Heart (tissue), 3 donors: ENCODE results near the genes UNC5CL and TREML2.

DNA sequence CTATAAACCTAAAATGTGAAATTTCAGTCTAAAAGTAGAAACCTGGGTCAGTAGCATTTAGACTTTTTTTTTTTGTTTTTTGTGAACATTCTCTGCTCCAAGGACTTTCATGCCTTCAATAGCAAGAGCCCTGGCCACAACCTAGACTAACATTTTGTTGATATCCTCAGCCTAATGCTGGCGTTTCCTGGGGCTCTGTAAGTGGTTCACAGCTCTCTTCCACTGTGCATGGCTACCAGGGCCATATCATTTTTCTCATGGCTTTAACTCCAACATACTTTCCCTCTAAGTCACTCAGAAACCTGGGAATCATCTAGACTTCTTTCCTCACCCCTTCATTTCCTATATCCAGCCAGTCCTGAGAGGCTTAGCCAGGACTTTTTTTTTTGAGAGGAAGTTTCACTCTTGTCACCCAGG, 76.6 kb downstream of the DNAH8 start:
- RAMPAGE, long total RNA, 2 experiments, result no peak in any of the 2 experiments

DNA sequence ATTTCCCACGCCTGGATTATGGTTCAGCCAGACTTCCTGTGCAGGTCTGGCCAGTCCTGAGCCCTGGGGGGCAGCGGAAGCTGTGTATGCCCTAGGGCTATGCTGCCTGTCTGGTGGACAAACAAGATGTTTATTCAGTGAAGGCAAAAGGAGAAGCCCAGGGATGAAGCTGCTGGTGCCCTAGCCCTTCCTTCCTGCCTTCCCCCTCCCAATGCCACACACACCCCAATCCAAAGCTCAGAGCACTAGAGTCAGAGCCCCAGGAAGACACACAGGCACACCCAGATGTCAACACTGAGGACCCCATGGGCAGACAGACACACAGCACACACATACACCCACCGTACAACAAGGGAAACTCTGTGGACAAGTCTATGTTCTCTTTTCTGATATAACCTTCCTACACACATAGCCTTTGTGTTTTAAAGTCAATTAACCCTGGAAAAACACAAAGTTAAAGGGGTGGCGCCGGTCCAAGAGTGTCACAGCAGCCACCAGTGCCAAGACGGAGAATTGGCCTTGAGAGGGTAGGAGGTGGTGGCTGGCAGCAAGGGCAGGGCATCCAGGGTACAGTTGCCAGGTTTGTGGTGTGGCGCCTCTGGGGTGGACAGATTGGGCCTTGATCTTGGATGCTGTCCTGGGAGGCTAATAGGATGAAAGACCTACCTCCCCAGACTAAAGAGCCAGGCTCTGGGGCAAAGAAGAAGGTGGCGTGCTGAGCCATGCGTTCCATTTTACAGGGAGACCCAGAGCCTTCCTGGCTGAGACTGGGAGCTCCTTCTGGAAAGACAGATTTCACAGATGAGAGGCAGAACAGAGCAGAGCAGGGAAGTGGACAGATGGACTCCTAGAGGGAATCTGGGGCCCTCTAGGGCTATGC, 54.9 kb upstream of the SAYSD1 start:
- RAMPAGE, long total RNA, 2 experiments, result no peak in any of the 2 experiments

- RAMPAGE, long total RNA, 2 experiments, result no peak in any of the 2 experiments
These were observed 46.0 kb downstream of the KCNK5 start for GRCh38 chr6:39183011-39183879.

- RAMPAGE, long total RNA, 2 experiments, result no peak in any of the 2 experiments
These were observed 3.9 kb downstream of the KCNK5 start for GRCh38 chr6:39225004-39226138.

DNA sequence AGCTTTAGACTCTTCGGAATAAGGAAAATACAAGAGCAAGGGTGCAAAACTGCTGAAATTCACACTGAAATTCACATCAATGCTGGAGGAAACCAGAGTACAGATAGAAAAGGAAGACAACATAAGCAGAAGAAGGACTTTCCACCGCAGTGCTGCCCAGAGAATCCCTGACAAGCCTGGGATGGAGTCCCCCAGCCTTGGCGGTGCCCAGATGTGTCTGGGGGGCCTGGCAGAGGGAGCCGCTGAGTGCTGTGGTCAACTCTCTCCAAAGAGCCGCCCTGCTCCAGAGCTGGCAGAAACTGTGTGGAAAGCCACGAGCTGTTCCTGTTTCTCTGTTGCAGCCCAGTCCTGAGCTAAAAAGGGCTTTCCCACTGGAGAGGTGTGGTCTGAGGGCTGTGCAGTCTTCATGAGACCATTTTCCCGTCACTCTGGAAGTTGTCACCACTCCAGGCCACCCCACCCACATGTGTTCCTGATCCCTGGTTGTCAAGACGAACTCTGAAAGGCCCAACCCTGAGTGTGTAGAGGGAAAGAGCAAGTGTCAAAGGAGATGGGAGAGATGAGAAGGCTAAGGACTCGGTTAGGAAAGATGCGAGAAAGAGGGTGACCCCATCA, 99.7 kb upstream of the KCNK16 start:
- RAMPAGE, long total RNA, 2 experiments, result no peak in any of the 2 experiments

GRCh38 chr6:39792797-39793664, 855 bp downstream of the DAAM2 start:
- RAMPAGE, long total RNA, 2 experiments, result no peak in any of the 2 experiments

GRCh38 chr6:39794138-39794723, 2.1 kb downstream of the DAAM2 start:
- RAMPAGE, long total RNA, 2 experiments, result no peak in any of the 2 experiments

DNA sequence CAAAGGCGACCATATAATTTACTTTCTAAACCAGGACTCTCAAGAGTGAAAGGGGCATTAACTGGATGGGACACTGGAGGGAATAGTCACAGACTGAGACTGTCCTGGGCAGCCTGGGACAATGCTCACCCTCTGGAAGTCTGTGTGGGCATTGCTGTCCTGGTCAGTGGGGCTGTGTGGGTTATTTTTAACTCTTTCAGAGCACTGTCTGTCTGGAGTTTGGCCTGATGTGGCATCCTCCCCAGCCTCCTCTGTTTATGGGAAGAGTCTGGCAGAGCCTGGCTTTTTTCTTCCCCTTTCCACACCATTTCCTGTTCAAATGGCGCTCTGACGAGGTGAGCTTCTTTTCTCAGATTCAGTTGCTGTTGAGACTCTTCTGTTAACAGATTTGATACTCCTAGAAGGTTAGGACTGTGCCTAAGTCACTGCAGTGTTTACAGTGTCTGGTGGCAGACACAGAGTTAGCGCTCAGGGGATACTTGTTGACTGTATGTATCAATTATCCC, 11.8 kb downstream of the DAAM2 start:
- RAMPAGE, long total RNA, 2 experiments, result no peak in any of the 2 experiments

DNA sequence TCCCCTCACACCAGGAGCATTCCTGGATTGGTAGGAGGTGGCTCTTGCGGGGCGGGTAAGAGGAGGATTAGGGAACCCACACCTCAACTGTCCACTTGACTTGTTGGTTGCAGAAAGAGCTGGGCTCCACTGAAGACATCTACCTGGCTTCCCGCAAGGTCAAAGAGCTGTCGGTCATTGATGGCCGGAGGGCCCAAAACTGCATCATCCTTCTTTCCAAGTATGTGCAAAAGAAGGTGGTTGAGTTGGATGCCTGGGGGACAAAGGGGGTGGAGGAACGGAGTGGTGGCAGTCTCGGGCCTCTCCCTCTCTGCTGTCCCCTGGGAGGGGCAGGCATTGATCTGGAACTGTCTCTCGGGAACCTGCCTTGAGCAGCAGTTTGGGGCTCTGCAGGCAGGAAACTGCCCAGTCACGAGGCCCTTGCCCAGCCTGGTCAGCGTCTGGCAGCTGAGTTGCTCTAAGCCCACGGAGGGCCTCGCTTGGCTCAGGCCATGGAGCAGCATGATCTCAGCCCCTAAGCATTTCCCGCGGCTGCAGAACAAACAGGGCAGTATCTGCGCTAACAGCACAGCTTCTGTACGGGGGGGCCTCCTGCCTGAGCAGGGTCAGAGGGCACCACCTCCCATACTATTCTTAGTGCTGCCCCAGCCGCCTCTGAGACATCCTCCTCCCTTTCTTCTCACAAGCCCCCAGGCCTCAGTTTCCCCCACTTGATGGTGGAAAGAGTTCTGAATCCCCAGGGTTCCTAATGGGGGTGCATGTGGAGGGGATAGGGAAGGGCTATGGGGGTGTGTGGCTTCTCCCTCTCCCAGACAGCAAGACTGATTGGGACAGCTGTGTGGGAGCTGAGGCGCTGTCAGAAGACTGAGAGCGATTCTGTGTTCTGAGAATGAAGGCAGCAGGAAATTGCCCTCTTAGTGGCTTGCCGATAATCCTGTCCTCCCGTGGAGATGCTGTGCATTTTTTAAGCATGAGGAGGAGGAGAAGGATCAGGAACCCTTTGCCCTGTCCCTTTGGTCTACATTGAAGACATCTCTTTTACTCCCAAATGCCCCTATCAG, 46.6 kb downstream of the MOCS1 start:
- RAMPAGE, long total RNA, 2 experiments, result no peak in any of the 2 experiments

DNA sequence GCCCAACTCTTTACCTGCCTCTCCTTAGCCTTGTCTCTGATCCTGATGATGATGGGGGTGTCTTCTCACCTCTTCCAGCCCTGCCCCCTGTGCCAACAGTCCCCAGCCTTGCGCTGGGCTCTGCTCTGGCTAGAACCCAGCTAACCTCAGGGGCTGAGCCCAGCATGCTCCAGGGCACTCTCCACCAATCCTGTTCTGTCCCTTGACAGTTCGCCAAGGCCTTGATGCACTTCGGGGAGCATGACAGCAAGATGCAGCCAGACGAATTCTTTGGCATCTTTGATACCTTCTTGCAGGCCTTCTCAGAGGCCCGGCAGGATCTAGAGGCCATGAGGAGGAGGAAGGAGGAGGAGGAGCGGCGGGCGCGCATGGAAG, 33.2 kb downstream of the MOCS1 start:
- RAMPAGE, long total RNA, 2 experiments, result no peak in any of the 2 experiments

GRCh38 chr6:39948055-39948633, 13.9 kb upstream of the MOCS1 start:
- RAMPAGE, long total RNA, 2 experiments, result no peak in any of the 2 experiments

GRCh38 chr6:40116665-40116864, 182.3 kb upstream of the MOCS1 start:
- RAMPAGE, long total RNA, 2 experiments, result no peak in any of the 2 experiments

- RAMPAGE, long total RNA, 2 experiments, result no peak in any of the 2 experiments
These were observed 209.0 kb downstream of the LRFN2 start for GRCh38 chr6:40377974-40378759.

DNA sequence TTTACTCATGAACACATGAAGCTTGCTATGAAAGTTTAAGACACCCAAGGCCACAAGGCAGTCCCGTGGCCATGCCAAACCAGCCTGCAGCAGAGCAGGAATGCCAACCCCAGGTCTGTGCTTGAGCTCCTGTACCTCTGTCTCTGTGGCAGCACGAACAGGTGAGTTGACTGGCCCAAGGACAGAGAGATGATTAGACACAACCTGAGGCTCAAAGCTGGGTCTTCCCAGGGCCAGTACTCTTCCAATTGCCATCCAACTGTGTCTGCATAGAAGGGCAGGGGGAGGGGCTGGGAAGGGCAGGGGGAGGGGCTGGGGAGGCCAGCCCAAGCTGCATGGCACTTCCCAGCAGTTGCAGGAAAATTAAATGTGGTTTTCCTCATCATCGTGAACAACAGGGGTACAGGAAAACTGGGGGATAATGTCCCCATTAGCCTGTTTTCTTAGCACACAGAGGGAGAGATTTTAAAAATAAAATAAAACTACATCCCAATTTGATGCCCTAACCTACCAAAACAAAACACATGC, 63.4 kb downstream of the LRFN2 start:
- RAMPAGE, long total RNA, 2 experiments, result no peak in any of the 2 experiments

GRCh38 chr6:41039138-41039807, at the start of gene UNC5CL:
TSS of gene UNC5CL (minus strand) at chr6:41039221.
- RAMPAGE, long total RNA, 2 experiments, result no peak in any of the 2 experiments

DNA sequence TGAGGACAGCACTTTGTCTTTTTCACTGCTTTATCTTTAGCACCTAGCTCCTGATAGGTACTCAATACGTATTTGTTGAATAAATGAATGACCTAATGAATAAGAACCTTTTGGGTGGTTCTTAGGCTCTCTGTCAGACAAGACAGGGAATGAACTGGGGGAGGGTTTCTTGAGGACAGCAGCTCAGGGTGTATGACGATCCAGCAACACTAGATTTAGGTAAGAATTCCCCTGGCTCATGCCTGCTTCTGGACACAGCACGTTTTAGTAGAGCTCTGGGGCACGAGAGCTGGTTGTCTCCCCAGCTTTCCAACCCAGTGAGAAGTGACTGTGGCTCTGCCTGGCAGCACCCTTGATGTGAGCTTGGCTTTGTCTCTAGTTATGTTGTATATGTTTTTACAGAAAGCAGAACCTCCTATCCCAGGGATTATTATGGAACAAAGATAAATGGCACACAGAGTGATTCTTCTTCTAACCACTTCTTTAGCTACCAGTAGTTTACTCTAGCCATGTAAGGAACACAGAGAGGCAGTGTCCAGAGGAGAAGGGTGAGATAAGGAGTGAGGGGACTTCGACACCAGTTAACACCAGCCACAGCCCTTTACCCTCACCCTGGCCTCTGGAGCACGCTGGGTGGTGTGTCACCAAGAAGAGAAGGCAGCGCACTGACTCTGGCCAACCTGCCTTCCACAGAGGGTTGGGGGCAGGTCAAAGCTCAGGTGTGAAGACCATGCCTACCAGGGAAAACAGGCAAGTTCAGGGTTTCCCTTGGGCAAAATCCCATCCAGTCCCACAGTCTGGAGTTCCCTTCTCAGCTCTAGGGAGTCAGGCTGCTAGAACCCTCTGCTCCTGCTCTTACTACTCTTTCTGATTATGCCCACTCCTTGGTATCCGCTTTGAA, 3.9 kb downstream of the APOBEC2 start:
- RAMPAGE, long total RNA, 2 experiments, result no peak in any of the 2 experiments

GRCh38 chr6:41071767-41072180, 382 bp downstream of the OARD1 start:
- RAMPAGE, long total RNA, 2 experiments, result start-site peak on the minus strand in 1 of 2 experiments, at chr6:41071880-41071896 at its widest, 34 reads per replicate

- RAMPAGE, long total RNA, 2 experiments, result no peak in any of the 2 experiments
These were observed 1.5 kb downstream of the NFYA start for GRCh38 chr6:41074111-41074788.

DNA sequence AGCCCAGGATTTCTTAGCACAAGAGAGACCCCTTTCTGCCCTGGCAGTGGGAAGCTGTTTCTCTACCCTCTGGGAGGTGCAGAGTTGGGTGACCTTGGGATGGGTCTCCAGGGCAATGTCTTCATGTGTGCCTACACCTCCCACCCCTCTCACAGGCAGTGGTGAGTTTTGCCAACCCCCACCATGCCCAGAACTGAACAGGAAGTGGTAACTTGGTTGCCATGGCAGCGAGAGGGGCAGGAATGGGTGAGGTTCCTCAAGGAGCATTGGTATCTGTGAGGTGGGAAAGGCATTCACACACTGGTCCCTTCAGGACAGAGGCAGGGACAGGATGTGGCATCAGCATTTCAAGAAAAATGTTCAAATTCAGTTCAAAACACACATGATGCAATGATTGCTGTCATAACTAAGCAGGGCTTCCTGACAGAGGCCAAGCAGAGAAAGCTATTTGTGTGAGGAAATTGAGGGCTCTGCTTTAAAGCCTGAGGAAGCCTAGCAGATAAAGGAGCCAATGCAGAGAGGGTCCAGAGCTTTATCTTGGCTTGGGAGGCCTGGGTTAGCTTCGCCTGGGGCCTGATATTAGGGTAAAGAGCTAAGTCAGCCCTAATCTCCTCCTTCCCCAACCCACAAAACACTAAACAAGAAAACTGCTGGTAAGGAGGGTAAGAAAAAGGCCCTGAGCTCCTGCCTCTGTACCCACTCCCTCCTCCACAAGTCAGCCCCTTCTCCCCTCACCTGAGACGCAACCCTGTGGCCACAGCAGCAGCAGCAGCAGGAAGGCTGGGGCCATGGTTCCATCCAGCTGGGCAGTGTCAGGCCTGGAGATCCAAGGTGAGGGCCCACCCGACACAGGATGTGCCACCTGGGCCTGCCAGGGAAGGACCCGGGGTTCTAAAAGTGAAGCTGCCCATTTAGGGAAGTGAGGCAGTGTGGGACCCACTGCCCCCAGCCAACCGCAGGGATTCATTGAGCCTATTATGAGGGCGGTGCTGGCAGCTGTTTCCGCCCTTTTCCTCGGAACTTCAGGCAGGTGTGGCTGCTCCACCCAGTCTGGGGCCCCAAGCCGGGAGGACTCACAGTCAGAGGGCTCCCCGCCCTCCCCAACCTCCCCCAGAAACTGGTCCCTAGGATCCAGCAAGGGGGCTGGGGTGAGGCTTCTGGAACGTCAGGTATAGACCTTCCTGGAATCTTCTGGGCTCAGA, at the start of gene TREML2:
TREML2 (minus strand) TSS at position 931 of the 1,202 bp plus-strand sequence.
- RAMPAGE, long total RNA, 2 experiments, result no peak in any of the 2 experiments

DNA sequence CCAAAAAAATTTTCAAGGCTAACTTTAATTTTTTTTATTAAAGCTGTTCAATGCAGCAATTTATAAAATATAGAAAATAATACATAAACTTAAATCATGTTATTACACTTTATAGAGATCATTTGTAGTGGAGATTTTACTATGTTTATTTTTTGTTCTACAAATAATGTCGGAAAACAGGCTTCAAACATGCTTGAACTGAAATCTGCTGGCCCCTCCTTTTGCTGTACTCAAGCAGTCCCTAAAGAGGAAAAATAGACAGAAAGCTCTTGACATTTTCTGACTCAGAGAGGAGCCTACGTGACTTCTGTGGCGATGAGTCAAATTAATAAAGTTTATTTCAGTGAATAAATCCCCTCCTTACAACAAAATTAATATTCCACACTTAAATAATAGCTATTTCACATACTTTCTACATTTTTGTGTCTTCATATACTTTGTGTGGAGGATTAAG, 1.5 kb upstream of the TREM1 start:
- RAMPAGE, long total RNA, 2 experiments, result no peak in any of the 2 experiments